Endometrial microvascular endothelial cells (primary cell): ENCODE results near the genes DLL4 and PLA2G4B.

DNA sequence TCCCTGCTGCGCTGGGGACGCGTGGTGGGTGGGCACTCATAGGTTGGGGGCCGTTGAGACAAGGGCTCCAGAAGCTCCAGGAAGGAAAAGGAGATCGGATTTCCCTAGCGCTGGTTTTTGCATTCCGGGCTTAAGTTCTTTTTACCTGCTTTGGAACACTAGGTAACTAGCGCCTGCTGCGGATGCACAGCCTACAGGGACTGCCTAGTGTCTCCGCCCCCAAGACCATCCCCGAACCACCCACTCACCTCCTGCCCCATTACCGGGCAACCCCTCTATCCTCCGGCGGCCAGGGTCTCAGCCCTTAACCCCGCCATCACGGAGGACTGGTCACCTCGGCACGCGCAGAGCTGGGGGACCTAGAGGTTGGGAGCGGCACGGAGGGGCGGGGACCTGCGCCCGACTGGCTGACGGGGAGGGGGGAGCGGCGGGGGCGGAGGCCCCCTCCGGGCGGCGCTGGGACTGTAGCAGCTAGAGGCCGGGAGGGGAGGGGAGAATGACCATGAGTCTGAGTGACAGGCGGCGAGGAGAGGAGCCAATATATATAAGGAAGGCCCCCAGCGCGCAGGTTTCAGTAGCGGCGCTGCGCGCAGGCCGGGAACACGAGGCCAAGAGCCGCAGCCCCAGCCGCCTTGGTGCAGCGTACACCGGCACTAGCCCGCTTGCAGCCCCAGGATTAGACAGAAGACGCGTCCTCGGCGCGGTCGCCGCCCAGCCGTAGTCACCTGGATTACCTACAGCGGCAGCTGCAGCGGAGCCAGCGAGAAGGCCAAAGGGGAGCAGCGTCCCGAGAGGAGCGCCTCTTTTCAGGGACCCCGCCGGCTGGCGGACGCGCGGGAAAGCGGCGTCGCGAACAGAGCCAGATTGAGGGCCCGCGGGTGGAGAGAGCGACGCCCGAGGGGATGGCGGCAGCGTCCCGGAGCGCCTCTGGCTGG, at the start of gene DLL4:
Gene DLL4 (plus strand): TSS at position 574 of the 935 bp plus-strand sequence.
- RAMPAGE, long total RNA: no peak

GRCh38 chr15:40940065-40940786, 11.1 kb downstream of the DLL4 start:
- RAMPAGE, long total RNA: no peak

GRCh38 chr15:40953645-40954804, 754 bp downstream of the CHAC1 start:
- RAMPAGE, long total RNA: no peak

DNA sequence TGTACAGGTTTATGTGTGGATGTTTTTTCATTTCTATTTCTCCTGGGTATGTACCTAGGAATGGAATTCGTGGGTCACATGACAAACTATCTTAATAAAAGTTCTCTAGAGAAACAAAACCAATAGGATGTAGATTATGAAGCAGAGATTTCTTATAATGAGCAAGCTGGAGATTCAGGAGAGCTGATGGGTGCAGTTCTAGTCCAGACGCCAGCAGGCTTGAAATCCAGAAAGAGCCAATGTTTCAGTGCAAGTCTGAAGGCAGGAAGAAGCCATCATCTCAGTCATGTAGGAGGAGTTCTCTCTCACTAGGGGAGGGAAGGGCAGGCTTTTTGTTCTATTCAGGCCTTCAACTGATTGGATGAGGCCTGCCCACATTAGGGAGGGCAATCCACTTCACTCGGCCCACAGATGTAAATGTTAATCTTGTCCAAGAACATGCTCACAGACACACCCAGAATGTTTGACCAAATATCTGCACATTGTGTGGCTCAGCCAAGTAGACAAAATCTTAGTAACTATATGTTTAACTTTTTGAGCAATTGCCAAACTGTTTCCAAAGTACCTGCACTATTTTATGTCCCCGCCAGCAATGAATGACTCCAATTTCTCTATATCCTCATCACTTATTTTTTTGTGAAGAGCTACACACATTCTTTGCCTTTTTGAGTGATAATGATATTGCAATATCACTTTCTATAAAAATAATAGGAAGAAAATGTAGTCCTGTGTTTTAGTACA, 19.0 kb downstream of the CHAC1 start:
- RAMPAGE, long total RNA: no peak

- RAMPAGE, long total RNA: no peak
Observed at GRCh38 chr15:41020820-41021296, 67.6 kb downstream of the CHAC1 start.

- RAMPAGE, long total RNA: no peak
Observed at GRCh38 chr15:41477130-41477544, 16.5 kb upstream of the ITPKA start.

DNA sequence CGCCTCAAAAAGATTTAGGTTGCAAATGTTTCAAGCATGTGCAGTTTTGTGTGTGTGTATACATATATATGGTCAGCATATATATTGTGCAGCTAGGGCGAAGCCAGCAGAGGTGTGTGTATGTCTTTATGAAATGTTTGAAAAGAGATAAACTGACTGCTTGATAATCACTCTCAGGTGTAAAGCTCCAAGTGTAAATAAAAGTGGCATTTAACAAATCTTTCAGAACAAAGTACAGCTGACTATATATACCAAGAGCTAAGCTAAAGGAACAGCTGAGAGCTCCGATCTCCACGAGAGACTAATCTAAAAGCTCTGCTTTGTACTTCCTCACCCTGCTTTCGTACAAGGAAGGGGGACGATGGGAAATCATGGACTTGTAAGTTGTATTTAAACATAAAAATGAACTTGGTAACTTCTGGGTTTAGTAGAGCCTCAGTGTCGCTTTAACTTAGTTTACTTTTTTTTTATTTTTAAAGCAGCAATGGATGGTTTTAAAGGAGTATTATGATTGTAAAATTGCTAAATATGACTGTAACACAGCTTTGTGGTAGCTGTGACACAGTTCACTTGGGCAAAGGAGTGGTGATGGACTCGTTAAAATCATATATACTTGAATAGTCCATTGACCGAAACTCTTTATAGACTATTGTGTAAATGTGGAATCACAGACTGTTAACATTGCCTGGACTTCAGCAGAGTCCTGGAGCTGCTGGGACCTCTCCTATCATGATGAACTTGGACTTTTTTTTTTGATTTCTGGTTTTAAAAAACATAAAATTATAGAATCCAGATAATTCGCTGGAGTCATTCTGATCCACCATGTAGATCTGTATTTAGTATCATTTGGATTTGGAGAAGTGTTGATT, 11.4 kb upstream of the ITPKA start:
- RAMPAGE, long total RNA: no peak

DNA sequence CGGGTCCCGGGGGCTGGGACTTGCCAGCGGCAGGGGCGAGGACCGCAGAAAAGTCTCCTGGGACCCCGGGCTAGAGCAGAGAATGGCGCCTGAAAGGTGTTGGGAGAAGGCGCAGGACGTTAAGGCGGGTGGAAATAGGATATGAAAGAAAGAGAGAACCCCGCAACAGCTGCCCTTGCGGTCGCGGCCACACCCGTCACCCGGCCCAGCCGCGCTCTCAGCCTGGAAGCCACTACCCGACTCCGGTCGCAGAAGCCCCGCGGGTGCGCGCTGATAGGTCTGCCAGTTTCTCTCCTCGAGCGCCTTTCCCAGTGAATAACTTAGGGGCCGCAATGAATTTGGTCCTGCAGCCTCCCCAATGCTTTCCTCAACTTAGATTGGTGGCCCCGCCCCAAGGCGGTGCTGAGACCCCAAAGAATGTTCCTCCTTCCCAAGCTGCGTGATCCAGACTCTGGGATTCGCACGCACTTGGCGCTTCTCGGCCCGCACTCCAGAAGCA, 546 bp downstream of the LTK start:
- RAMPAGE, long total RNA: no peak

- RAMPAGE, long total RNA: no peak
Observed at GRCh38 chr15:41564048-41565369, 5.5 kb downstream of the TYRO3 start.

GRCh38 chr15:41620927-41621740, 62.1 kb downstream of the TYRO3 start:
- RAMPAGE, long total RNA: no peak

- RAMPAGE, long total RNA: no peak
Observed at GRCh38 chr15:41621741-41622249, 62.8 kb downstream of the TYRO3 start.

DNA sequence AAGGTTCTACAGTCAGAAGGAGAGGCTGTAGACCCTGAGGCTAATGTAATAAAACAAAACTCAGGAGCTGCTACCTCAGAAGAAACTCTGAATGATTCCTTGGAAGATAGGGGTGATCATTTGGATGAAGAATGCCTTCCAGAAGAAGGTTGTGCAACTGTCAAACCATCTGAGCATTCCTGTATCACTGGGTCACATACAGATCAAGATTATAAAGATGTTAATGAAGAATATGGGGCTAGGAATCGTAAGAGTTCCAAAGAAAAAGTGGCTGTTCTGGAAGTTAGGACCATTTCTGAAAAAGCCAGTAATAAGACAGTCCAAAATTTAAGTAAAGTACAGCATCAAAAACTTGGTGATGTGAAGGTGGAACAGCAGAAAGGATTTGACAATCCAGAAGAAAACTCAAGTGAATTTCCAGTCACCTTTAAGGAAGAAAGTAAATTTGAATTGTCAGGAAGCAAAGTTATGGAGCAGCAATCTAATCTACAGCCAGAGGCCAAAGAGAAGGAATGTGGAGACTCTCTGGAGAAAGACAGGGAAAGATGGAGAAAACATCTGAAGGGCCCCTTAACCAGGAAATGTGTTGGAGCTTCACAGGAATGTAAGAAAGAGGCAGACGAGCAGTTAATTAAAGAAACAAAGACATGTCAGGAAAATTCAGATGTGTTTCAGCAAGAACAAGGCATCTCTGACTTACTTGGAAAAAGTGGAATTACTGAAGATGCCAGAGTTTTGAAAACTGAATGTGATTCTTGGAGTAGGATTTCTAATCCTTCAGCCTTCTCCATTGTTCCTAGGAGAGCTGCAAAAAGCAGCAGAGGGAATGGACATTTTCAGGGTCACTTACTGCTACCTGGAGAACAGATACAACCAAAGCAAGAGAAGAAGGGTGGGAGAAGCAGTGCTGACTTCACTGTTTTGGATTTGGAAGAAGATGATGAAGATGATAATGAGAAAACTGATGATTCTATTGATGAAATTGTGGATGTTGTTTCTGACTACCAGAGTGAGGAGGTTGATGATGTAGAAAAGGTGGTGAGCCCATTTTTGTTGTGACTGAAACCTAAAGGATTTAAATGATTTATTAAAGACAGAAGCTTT, 24.4 kb upstream of the MAPKBP1 start:
- RAMPAGE, long total RNA: no peak

DNA sequence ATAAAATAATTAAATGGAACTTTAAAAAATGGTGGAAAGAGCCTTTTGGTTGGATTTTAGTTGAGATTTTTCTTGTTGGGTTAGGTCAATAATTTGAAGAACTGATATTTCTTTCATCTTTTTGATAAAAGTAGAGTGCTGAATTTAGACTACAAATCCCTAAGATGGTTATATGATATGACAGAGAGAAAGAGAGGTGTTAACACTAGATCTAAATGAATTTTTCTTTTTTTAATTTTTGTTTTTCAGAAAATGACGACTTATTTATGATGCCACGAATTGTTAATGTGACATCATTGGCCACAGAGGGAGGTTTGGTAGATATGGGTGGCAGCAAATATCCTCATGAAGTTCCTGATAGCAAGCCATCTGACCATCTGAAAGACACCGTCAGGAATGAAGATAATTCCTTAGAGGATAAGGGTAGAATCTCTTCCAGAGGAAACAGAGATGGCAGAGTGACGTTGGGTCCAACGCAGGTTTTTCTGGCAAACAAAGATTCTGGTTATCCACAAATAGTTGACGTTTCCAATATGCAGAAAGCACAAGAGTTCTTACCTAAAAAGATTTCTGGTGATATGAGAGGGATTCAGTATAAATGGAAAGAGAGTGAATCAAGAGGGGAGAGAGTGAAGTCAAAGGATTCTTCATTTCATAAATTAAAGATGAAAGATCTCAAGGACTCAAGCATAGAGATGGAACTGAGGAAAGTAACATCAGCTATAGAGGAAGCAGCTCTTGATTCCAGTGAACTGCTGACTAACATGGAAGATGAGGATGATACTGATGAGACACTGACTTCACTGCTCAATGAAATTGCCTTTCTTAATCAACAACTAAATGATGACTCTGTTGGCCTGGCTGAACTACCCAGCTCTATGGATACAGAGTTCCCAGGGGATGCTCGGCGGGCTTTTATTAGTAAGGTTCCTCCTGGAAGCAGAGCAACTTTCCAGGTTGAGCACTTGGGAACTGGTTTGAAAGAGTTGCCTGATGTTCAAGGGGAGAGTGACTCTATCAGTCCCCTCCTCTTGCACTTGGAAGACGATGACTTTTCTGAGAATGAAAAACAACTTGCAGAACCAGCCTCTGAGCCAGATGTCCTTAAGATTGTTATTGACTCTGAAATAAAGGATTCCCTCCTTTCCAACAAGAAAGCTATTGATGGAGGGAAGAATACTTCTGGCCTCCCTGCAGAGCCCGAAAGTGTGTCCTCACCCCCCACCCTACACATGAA, 8.1 kb upstream of the MAPKBP1 start:
- RAMPAGE, long total RNA: no peak

- RAMPAGE, long total RNA: no peak
Observed at GRCh38 chr15:41766992-41768031, 7.0 kb upstream of the MAPKBP1 start.

- RAMPAGE, long total RNA: no peak
Observed at GRCh38 chr15:41796508-41797102, 22.3 kb downstream of the MAPKBP1 start.

- RAMPAGE, long total RNA: no peak
Observed at GRCh38 chr15:41837009-41837643, 1.5 kb upstream of the PLA2G4B start.

- RAMPAGE, long total RNA: no peak
Observed at GRCh38 chr15:41838288-41839094, at the start of gene PLA2G4B. TSS of gene PLA2G4B (plus strand) at chr15:41838847.

DNA sequence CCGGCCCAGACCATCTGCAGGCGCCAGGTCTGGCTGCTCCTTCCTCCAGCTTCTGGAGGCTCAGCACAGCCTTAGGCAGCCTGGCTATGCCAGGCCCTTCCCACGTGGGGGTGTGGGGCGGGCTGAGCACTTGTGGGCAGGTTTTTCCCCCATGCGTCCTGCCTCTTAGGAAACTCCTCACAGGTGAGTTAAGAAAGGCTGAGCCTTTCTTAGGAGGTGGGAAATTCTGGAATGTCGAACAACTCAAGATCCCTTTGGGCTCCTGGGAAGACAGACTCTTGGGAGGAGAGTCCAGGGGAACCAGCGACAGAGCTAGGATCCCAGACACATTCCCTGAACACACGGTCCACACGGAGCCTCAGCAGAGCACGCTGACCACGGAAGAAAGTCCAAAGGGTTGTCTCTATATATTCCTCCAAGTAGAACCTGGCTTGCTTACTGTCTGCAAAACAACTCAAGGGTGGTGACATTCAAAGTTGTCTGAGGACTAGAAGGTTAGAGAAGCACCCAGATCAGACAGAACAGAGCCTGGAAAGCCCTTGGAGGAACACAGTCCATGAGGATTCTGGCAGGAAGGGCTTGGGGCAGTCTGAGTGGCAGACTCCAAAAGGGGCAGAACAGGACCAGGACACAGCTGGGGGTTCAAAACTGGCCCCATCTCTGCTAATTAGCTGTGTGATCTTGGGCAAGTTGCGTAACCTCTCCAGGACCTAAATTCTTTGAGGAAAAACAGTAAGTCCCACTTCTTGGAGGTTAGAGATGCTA, 11.5 kb downstream of the PLA2G4B start:
- RAMPAGE, long total RNA: no peak

DNA sequence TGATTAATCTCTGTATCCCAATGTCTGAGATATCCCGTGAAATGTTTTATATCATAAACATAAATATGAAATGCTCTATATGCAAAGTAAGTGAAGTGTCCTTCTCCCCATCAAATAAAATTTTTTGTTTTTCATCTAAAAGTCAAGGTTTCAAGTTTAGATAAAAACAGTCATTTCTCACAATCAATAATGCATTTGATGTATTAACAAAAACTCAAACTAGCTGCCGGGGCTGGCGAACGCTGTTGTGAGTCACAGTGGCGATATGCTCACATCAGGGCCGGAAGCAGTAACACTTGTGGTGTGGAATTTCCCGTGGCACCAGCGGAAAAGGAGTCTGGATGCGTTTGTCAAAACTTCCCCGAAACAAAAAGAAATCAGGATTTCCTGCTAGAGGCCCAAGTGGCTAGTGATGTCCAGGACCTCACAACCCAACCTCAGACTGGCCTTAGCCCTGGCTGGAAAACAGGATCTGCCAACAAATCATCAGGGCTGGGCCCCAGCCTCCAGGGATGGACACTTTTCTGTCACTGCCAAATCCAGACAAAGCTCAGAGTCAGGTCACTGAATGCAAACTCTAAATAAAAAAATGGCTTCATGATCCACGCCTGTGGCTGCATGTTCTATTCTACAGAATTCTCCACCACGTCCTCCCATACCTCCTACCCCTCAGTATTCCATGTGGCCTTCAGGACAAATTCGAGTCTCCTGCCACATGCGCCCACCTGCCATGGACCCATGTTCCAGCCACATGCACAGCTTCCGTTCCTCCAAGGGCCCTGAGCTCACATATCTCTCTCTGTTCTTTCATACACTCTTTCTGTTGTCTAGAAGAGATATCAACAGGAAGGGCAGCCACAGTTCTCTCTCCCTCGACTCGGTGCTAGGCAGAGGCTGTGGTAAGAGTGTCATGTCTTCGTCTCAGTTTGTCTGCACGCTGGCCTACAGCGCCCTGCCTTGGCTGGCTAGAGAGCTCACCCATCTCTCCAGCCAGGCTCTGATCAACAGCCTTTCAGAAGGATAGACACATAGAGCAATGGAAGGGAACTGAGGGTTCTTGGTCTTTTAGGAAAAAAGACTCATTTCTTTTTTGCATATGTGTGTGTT, 35.5 kb downstream of the EHD4 start:
- RAMPAGE, long total RNA: no peak

DNA sequence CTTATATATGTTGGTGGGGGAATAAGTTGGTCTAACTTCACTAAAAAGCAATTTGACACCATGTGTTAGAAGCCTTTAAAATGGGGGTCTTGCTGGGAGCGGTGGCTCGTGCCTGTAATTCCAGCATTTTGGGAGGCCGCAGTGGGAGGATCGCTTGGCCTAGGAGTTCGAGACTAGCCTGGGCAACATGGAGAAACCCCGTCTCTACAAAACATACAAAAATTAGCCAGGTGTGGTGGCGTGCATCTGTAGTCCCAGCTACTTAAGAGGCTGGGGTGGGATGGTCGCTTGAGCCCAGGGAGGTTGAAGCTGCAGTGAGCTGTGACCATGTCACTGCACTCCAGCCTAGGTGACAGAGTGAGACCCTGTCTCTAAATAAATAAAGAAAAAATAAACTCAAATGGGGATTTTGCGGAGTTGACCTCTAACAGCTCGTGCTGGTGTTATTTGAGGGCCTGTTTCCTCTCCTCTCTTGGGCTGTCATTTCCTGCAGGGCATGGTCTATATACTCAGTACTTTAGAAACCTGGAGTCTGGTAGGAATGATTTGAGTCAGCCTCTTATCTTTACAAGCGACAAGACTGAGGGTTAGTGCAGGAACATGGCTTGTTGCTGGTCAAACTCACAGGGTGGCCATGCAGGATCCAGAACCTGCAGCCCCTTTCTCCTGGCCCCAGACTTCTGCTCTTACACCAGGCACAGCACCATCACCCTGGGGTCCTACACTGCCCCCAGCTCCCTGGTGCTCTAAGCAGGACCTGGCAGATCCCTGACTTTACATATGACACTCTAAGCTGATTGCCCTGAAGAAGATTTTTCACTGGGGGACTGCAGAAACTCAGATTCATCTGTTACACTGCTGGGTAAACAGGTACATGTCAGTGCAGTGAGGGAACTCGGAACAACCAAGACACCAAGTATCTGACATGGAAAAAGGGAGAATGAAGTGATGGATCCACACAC, 15.1 kb downstream of the EHD4 start:
- RAMPAGE, long total RNA: no peak